Breast (tissue), 4 donors: ENCODE data around the genes PHIP and MRAP2.

DNA sequence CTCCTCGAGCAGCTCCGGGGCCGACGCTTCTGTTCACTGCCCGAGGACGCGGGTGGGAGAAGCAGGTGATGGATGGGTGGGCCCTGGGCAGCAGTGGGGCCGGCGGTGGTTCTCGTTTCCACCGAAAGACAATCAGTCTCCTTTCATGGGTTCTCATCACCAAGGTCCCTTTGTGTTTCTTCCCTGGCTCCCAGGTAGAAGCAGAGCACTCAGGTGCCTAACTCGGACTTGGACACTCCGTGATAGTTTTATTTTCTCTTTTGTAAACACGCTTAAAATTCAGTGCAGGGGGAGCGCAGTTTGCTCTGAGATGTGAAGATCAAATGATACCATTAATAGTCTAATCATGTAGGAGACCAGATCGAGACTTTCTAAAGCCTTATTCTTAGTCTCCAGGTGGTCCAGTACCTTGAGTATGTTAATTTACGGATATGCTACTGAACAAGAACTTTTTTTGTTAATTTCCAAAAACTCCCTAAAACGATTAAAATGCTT lies 508 bp downstream of the MYO6 start:
- PRO-cap, 3 experiments = no peak in any of the 3 experiments
- RRBS = 4% methylated on average over 7 of the region's 18 CpGs

DNA sequence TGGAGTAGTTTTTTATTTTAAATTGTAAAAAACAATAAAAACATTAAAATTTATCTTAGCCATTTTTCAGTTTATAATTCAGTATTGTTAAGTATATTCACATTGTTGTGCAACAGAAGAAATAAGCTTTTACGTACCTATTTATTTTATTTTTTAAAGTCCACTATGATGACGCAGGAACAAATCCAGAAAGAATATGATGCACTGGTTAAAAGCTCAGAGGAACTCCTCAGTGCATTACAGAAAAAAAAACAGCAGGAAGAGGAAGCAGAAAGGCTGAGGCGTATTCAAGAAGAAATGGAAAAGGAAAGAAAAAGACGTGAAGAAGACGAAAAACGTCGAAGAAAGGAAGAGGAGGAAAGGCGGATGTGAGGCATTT lies 140.8 kb downstream of the MYO6 start:
- PRO-cap, 3 experiments = no peak in any of the 3 experiments
- RRBS = no CpG with 5 or more reads among the region's 8 CpGs

- PRO-cap, 3 experiments = no peak in any of the 3 experiments
- RRBS = no CpG with 5 or more reads among the region's 4 CpGs
Observed at GRCh38 chr6:75908494-75908923, 159.5 kb downstream of the MYO6 start.

DNA sequence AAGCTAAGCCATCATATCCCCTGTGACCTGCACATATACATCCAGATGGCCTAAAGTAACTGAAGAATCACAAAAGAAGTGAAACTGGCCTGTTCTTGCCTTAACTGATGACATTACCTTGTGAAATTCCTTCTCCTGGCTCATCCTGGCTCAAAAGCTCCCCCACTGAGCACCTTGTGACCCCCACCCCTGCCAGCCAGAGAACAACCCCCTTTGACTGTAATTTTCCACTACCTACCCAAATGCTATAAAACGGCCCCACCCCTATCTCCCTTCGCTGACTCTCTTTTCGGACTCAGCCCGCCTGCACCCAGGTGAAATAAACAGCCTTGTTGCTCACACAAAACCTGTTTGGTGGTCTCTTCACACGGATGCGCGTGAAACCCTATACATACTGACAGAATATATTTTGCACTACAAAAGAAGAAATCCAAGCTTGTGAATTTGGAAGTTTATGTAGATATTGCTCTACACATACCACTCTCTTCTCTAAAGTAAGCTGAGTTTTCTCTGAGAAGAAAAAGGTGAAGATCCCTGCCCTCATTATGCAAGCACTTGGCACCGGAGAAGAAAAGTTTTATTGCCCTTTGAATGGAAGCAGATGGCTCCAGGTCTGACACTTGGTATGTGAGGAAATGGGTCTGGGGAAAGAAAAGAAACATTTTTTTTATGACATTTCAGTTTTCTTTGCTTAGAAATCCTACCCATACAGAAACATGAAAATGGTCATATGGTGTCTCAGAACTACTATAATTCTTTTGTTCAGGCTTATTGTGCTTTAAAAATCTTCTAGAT lies 488.8 kb upstream of the IMPG1 start:
- PRO-cap, 3 experiments = no peak in any of the 3 experiments
- RRBS = no CpG with 5 or more reads among the region's 8 CpGs

DNA sequence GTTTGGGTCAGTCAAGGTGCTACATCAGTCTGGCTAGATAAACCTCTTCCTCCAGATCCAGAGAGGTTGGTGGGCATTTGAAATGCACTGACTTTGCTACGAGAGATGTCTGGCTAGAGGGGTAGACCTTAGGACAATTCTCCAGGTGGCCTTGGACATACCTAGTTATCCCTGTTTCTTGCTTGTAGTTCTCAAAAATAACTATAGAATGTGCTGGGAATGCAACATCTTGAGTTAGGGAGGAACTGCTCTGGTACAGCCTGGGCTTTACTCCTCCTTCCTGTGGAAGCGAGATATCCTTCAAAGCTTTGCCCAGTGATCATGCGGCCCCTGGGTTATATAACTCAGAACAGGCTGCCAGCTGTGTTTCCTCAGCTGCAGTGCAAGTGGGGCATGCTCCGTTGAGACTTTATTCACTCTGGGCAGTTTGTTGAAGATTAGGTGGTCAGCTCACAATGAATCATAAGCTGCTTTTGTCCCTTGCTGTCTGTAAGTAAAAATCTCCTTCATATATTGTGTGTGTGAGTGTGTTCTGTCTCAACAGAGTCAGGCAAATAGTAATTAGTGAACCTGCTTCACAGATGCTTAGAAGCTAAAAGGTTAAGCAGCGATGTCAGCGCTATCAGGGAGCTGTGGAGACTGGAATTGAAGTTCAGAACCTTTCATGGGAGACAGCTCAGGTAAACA lies 688.6 kb downstream of the HTR1B start:
- PRO-cap, 3 experiments = no peak in any of the 3 experiments
- RRBS = no CpG with 5 or more reads among the region's 6 CpGs

GRCh38 chr6:77834437-77834869 lies 181.6 kb downstream of the MEI4 start:
- PRO-cap, 3 experiments = no peak in any of the 3 experiments
- RRBS = no CpG with 5 or more reads among the region's 7 CpGs

DNA sequence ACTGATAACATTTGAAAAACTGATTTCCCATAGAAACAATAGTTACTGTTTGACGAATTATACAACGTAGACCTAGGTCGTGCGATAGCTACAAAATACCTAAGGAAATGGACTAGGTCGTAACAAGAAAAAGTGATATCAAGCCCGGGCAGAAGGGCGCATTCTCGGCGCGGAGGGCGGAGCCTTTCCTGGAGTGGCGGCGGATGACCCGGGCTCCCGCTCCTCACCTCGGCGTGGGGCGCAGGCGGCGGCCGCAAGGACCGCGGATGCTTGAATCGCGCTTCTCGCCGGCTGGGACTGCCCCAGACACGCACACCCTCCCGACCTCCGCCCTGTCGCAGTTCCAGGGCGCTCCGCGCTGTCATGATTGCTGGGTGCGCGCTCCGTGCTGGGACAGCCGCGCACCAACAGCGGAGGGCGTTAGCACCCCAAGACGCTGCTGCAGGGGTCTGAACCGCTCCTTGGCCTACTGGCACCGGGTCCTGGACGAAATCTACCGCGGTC lies 43.2 kb downstream of the IRAK1BP1 start:
- PRO-cap, 3 experiments = no peak in any of the 3 experiments
- RRBS = 2% methylated on average over 19 of the region's 47 CpGs

DNA sequence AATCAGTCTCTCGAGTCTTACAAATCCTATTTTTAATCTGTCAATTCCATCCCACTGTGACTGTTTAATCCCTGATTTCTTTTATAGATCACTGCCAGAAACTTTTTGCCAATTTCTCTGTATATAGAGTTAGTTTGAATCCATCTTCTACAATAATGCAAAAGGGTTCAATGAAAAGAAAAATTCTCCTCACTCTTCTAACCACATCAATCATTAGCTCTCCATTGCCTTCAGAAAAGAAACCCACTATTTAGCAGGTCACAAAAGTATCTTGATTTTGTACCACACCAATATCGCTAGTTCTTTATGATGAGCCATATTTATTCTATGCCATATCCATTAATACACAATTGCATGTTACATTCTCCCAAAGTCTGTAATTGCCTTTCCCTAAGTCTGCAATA lies 39.1 kb downstream of the PHIP start:
- PRO-cap, 3 experiments = no peak in any of the 3 experiments
- RRBS = no CpG with 5 or more reads among the region's 2 CpGs

- PRO-cap, 3 experiments = no peak in any of the 3 experiments
- RRBS = no CpG with 5 or more reads among the region's 4 CpGs
Observed at GRCh38 chr6:79060251-79061118, 17.6 kb downstream of the PHIP start.

DNA sequence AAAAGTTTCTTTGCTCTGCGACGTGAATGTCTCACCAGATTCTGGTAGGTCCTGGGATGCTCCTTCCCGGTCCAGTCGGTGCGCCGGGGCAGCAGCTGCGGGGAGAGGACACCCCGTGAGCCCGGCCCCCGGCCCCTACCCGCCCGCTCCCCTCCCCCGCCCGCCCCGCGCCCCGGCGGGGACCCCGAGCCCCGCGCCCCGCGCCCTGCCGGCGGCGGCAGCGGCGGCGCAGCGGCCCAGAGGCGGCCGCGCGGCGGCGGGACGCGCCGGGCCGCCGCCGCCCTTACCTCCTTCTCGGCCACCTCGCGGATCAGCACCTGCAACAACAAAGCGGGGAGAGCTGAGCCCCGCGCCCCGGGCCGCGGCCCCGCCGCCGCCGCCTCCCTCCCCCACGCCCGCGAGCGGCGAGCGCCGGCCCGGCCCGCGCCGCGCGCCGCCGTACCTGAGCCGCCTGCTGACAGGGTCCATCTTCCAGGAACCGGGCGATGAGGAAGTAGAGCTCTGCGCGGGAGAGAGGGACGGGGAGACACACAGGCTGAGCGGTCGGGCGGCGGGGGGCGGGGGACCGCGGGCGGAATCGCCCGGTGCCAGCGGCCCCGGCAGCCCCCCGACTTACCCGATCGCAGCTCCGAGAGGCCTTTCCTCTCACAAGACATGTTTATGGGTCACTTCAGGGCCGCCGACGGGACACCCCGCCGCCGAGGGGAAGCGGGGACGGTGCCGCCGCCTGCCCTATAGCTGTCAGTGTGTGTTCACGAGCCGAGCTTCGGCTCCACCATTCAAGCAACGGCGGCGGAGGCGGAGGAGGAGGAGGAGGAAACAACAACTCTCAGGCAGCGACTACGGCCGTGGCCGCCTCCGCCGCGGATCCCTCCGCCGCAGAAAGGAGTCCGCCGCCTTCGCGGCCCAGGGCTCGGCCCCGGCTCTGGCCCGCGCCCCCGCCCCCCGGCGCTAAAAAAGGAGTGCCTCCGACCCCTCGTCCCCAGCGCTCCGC lies at the start of gene PHIP:
TSS of gene PHIP (minus strand) at position 842 of the 994 bp plus-strand sequence.
- PRO-cap, 3 experiments = peak in 3 of 3 experiments; most common plus-strand start position 496 of the sequence (in 2); most common minus-strand start position 315 of the sequence (in 3)
- RRBS = 2% methylated on average over 73 of the region's 133 CpGs

- PRO-cap, 3 experiments = no peak in any of the 3 experiments
- RRBS = no CpG with 5 or more reads among the region's 5 CpGs
Observed at GRCh38 chr6:79656751-79657564, 25.8 kb downstream of the SH3BGRL2 start.

- PRO-cap, 3 experiments = no peak in any of the 3 experiments
- RRBS = no CpG with 5 or more reads among the region's 11 CpGs
Observed at GRCh38 chr6:79663575-79664185, 32.6 kb downstream of the SH3BGRL2 start.

GRCh38 chr6:79954028-79954304 lies 6.6 kb upstream of the ELOVL4 start:
- PRO-cap, 3 experiments = no peak in any of the 3 experiments
- RRBS = no CpG with 5 or more reads among the region's 1 CpG

DNA sequence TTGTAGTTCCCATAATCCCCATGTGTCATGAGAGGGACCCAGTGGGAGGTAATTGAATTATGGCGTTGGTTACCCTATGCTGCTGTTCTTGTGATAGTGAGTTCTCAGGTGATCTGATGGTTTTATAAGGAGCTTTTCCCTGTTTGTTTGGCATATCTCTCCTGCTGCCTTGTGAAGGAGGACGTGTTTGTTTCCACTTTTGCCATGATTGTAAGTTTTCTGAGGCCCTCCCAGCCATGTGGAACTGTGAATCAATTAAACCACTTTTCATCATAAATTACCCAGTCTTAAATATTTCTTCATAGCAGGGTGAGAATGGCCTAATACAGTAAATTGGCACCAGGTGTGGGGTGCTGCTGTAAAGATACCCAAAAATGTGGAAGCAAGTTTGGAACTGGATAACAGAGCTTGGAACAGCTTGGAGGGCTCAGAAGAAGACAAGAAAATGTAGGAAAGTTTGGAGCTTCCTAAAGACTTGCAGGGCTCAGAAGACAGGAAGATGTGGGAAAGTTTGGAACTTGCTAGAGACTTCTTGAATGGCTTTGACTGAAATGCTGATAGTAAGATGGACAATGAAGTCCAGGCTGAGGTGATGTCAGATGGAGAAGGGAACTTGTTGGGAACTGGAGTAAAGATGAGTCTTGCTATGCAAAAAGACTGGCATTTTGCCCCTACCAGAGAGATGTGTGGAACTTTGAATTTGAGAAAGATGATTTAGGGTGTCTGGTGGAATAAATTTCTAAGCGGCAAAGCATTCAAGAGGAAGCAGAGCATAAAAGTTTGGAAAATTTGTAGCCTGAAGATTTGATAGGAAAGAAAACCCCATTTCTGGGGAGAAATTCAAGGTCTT lies 288.6 kb downstream of the BCKDHB start:
- PRO-cap, 3 experiments = no peak in any of the 3 experiments
- RRBS = no CpG with 5 or more reads among the region's 3 CpGs

DNA sequence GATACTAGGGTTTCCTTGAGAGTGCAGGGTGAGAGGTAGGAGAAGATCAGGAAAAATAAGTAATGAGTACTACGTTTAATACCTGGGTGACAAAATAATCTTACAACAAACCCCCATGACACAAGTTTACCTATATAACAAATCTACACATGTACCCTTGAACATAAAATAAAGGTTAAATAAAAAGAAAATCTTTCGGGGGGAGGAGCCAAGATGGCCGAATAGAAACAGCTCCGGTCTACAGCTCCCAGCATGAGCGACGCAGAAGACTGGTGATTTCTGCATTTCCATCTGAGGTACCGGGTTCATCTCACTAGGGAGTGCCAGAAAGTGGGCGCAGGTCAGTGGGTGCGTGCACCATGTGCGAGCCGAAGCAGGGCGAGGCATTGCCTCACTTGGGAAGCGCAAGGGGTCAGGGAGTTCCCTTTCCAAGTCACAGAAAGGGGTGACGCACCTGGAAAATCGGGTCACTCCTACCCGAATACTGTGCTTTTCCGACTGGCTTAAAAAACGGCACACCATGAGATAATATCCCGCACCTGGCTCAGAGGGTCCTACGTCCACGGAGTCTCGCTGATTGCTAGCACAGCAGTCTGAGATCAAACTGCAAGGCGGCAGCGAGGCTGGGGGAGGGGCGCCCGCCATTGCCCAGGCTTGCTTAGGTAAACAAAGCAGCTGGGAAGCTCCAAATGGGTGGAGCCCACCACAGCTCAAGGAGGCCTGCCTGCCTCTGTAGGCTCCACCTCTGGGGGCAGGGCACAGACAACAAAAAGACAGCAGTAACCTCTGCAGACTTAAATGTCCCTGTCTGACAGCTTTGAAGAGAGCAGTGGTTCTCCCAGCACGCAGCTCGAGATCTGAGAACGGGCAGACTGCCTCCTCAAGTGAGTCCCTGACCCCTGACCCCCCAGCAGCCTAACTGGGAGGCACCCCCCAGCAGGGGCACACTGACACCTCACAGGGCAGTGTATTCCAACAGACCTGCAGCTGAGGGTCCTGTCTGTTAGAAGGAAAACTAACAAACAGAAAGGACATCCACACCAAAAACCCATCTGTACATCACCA lies 146.1 kb downstream of the IBTK start:
- PRO-cap, 3 experiments = no peak in any of the 3 experiments
- RRBS = no CpG with 5 or more reads among the region's 29 CpGs

DNA sequence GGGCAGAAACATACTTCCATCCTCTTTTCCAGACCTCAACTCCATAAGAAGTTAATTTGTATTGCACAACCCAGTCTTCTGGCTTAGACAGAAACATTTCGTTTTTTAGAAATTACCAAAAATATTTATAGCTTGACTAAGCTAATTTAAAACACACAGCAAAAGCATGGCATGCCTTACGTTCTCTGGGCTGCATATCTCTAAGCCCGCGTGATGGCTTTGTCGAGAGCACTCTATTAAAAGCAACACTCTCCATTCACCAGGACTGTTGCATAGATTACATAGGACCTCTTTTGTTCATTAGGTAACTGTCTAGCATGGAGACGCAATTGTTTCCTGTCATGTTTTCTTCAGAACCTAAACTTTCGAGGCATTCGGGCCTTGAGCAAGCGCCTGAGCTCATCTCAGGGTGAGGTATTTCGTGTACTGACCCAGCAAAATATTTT lies 104.5 kb downstream of the IBTK start:
- PRO-cap, 3 experiments = no peak in any of the 3 experiments
- RRBS = no CpG with 5 or more reads among the region's 10 CpGs

DNA sequence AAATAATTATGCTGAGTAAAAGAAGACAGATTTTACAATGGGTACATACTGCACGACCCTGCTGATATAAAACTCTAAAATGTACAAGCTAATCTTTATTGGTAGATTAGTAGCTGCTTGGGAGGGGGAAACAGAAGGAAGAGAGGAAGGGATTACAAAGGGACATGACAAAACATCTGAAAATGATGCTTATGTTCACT lies 66.2 kb downstream of the IBTK start:
- PRO-cap, 3 experiments = no peak in any of the 3 experiments
- RRBS = no CpG with 5 or more reads among the region's 1 CpG

DNA sequence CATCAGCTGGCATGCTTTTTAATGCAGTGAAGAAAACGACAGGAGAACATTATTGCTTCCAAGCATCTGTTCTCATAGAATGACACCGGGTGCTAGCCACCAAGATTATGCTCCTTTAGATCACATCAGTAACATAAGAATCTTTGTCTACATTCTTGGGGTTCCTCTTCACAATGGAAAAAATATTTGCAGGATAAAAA lies 29.0 kb downstream of the RWDD2A start:
- PRO-cap, 3 experiments = no peak in any of the 3 experiments
- RRBS = no CpG with 5 or more reads among the region's 2 CpGs

GRCh38 chr6:83260548-83261108 lies 67.5 kb downstream of the RWDD2A start:
- PRO-cap, 3 experiments = no peak in any of the 3 experiments

GRCh38 chr6:84033487-84033993 lies at the start of gene MRAP2:
TSS of gene MRAP2 (plus strand) at chr6:84033772.
- PRO-cap, 3 experiments = peak in 1 of 3 experiments; most common plus-strand start chr6:84033772 (in 1)
- RRBS = 2% methylated on average over 32 of the region's 54 CpGs